ENCODE measurements around the genes MB21D2 and LSG1.

- RRBS: no CpG with 5 or more reads among the region's 4 CpGs
Observed at GRCh38 chr3:191431454-191431896, 29.5 kb upstream of the PYDC2 start.

- RRBS: no CpG with 5 or more reads among the region's 11 CpGs
Observed at GRCh38 chr3:192170089-192171338, 556.8 kb downstream of the FGF12 start.

- RRBS: no CpG with 5 or more reads among the region's 18 CpGs
Observed at GRCh38 chr3:192409219-192409466, 318.2 kb downstream of the FGF12 start.

DNA sequence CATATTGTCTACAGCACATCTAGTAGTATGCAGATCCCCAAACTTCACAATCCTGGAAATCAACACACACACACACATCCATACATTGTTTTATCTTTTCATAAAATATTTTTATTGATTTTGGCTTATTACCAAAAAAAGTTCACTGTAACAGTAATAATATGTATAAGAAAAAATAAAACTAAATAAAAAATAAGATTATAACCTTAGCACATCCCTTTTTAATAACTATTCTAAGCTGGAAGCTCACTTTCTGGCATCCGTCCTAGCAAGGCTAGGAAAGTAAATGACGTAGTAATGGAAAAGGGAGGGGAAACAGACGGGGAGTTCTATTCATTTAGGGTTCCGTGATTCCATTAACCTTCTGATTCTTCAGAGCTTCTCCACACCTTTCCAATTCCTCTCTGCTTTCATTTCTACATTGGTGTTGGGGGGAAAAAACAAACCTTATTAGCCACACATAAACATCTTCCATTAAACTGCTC lies 156.6 kb downstream of the FGF12 start:
- RRBS: no CpG with 5 or more reads among the region's 4 CpGs

GRCh38 chr3:192745075-192745566 lies 17.8 kb upstream of the FGF12 start:
- RRBS: no CpG with 5 or more reads among the region's 13 CpGs

- RRBS: 4% methylated on average over 10 of the region's 61 CpGs
Observed at GRCh38 chr3:192917745-192918527, at the start of gene MB21D2. MB21D2 (minus strand) TSS chr3:192917856.

DNA sequence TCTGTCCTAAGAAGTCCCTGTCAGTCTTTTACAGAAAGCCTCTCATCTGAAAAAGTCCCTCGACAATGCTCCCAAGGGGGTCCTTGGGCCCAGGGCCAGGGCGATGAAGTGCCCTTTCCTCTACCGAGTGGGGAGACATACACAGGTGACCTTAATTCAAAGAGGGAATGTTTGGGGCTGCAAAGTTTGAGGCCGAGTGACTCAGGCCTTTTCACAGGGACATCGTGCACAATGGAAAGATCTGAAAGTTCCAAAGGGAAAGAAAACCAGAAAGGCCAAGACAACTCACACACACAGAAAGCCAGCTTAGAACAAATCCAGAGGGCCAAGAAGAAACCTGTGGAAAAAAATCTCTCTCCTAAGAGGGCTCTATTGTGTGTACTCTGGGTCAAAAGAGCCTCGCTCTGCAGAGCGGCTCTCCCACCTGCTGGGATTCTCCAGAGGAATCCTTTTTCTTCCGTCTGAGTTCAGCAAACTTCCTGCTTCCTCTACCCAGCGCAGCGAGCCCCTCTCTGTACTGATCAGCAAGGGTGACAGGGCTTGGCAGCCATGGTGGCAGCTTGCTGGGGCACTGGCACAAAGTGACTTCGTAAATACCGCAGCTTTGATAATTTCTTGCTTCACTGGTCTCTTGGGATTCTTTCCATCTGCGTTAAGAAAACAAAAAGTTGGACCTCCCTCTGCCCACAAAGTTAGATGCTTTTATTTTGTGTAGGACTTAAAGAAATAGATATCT lies 259.1 kb downstream of the OPA1 start:
- RRBS: no CpG with 5 or more reads among the region's 13 CpGs

GRCh38 chr3:193884475-193885156 lies 251.3 kb upstream of the HES1 start:
- RRBS: no CpG with 5 or more reads among the region's 6 CpGs

- RRBS: 5% methylated on average over 5 of the region's 10 CpGs
Observed at GRCh38 chr3:193897906-193898134, 238.1 kb upstream of the HES1 start.

- RRBS: no CpG with 5 or more reads among the region's 11 CpGs
Observed at GRCh38 chr3:193971227-193971861, 164.6 kb upstream of the HES1 start.

DNA sequence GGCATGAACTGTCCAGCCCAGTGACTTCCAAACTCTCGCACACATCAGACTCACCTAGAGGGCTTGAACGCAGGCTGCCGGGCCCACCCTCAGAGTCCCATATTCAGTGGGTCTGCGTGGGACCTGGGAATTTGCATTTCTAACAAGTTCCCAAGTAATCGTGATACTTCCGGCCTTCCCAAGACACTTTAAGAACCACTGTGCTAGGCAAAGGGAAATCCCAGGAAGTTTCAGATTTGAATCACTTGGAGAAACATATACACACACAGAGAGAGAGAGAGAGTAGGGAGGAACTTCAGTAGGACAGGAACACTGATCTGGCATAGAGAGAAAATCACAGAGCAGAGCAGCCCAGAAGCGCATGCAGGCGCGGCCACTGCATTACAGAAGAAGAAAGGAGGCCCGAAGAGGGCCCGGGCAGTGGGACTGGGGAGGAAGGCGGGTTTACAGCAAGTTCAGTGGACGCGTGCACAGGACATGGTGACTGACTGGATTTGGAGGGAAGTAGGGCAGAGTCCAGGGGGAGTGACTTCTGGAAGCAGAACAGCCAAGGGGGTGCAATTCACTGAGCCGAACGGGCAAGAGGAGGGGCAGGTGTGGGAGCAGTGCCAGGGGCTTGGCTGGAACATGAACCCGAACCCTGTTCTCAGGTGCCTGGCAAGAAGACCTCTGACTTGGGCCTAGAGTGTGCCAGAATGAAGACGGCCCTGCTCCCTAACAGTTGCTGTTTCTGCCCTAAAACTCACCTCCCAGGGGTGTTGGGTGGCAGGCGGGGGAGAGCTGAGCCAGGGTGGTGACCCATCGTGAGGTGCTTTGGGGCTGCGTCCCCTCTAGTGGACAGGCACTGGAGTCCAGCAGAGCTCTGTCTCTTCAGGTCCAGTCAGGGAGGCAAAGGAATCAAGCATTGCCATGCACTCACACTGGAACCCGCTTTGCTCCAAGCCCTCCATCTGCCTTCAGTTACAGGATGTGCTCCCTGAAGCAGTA lies 101.4 kb upstream of the HES1 start:
- RRBS: 74% methylated on average over 5 of the region's 22 CpGs

DNA sequence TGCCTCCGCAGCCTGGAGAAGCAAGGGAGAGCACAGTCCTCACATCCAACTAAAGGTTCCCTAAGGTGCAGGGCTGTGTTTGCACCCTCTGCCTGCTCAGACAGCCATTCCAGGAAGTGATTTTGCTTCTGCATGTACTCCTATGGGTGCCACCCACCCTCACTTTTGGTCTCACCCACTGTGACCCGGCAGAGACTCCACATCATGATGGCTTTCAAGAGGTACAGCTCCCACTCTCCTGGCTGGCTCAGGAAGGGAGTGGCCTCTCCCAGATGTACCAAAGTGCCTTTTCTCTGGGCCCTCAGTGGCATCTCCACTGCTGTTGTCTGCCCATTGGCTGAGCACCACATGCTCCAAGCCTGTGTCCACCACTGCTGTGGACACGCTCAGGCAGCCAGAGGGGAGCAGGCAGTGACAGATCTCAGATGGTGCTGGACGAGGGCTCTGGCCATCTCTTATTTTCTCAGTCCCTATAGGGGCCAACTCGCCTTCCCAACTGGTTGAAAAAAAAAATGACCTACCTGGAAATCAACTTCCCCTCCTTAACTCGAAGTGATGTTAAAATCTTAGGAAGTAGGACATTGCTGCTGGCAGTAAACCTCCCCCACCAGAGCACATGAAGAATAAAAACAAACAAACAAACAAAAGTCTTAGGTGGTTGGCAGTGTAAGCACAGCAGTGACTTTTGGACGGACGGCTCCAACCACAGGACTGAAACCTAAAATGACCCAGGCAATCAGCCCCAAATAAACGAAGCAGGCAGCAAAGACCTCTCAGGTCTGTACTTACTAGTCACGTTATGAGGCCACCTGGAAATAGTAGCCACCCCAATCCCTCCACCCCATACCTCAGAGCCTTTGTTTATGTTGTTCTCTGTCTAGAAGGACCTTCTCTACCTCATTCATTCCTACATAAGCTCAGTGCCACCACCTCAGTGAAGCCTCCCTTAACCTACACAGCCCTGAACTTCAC lies 33.8 kb upstream of the HES1 start:
- RRBS: no CpG with 5 or more reads among the region's 10 CpGs

DNA sequence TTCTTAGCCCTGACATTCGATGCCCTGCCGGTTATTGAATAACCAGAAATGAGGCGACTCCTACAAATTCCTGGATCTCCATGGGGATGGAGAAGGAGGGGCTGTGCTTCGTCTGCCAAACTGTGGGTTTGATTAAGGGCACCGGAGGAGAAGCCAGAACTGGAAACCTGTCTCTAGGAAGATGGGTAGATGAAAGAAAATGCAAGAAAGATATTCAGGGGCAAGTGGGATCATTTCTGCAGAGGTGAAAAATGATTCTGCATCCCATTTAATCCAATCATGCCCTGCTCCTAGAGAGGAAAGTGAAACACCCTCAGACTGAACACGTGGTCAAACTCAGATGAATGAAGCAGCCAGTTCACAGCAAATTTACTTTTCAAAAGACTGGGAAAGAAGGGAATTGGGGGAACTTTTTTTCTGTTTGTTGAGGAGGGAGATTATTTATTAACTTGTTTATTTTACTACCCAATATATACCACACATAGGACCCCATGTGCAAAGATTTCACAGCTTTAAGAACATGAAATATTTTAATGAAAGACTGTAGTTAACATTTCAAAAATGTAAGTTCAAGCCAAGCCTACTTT lies 23.1 kb upstream of the HES1 start:
- RRBS: 80% methylated on average over 4 of the region's 6 CpGs

DNA sequence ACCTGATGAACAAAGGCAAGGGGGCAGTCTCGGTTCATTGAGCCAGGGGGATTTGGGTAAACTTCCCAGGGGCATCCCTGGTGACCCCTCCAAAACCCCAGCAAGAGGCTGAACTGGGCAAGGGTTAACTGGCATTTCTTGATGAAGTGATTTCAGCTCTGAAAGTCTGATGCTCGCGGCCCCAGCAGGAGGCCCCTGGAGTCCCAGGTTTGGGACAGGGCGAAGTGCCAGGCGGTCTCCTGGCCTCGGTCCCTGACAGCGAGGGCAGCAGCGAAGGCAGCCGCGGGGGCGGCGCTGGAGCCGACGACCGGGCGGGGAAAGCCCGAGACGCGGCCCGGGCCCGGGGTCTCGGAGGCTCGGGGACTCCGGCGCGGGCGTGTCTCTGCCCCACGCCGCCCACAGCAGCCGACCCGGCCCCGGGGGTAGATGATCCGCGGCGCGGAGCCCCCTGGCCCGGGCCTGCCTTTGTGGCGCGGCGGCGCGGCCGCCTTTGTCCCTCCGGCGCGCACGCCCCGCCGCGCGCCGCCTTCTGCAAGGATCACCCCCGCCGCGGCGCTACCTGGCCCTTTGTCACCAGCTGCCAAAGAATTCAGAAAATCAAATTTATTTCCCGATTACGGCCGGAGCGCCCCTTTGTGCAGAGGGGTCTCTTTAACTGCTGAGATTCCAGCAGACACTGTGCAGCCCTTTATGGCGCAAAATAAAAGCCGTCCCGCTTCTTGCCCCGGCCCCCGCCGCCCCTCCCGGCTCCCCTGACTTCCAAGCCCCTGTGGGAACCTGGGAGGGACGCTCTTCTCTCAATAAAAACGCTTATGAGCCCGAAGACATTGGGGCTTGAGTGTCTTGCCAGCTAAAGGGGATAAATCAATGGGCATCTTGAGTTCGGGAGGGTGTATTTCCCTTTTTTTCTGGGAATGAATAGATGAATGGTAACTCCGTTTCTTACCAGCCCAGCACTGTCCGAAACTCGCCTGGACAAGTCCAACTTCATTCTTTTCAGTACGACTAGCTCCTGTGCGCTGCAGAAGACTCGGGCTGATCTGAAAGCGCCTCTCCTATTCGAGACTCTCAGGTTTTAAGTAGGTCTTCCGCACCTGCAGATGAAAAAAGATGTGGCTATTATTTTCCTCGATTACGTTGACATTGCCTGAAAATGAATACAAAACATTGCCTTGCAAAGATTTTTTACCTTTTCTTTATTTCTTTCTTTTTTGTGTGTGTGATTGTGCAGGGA lies 68.3 kb downstream of the HES1 start:
- RRBS: 95% methylated on average over 27 of the region's 82 CpGs

- RRBS: no CpG with 5 or more reads among the region's 8 CpGs
Observed at GRCh38 chr3:194424991-194425626, 26.0 kb upstream of the GP5 start.

- RRBS: 88% methylated on average over 12 of the region's 37 CpGs
Observed at GRCh38 chr3:194487721-194488387, 1.1 kb upstream of the ATP13A3 start.

DNA sequence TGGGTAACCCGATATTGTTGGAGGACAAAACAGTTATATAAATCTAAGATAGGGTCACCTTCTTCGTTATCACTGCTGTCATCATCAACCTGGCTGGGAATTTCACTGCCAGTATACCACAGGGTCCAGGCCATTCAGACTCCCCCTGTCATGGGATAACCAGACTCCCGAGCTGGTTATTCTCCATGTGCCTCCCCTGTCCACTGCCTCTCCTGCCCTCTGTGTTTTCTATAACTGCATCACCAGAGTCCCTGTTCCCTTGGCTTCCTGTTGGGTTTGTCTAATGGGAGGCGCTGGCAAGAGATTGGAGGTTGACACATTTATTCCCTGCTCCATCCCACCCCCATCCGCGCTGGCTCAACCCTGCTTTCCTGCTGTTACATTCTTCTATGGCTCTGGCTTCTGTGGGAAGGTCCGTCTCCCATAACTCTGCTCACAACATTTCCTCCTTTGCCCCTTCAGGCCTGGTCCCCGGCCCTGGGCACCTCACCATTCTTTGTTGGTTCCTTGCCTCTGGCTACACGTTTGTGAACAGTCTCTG lies 68.3 kb upstream of the ATP13A3 start:
- RRBS: 79% methylated on average over 1 of the region's 9 CpGs

- RRBS: no CpG with 5 or more reads among the region's 9 CpGs
Observed at GRCh38 chr3:194587046-194587736, 46.0 kb downstream of the TMEM44 start.

- RRBS: no CpG with 5 or more reads among the region's 18 CpGs
Observed at GRCh38 chr3:194652608-194653352, 19.2 kb downstream of the LSG1 start.

- RRBS: no CpG with 5 or more reads among the region's 62 CpGs
Observed at GRCh38 chr3:194671595-194672811, at the start of gene LSG1. LSG1 (minus strand) TSS chr3:194672191.